Mesangial cell (primary cell): ENCODE measurements around the genes PTMS, P3H3, LPCAT3 and CLSTN3.

GRCh38 chr12:6765982-6766796 is at the start of gene PTMS:
Gene PTMS, plus strand, starts transcription at chr12:6766363.
- RAMPAGE, long total RNA: no peak

GRCh38 chr12:6778645-6779500 is 6.6 kb downstream of the LAG3 start:
- RAMPAGE, long total RNA: no peak

- RAMPAGE, long total RNA: no peak
Observed at GRCh38 chr12:6818835-6819575, 2.6 kb upstream of the GPR162 start.

DNA sequence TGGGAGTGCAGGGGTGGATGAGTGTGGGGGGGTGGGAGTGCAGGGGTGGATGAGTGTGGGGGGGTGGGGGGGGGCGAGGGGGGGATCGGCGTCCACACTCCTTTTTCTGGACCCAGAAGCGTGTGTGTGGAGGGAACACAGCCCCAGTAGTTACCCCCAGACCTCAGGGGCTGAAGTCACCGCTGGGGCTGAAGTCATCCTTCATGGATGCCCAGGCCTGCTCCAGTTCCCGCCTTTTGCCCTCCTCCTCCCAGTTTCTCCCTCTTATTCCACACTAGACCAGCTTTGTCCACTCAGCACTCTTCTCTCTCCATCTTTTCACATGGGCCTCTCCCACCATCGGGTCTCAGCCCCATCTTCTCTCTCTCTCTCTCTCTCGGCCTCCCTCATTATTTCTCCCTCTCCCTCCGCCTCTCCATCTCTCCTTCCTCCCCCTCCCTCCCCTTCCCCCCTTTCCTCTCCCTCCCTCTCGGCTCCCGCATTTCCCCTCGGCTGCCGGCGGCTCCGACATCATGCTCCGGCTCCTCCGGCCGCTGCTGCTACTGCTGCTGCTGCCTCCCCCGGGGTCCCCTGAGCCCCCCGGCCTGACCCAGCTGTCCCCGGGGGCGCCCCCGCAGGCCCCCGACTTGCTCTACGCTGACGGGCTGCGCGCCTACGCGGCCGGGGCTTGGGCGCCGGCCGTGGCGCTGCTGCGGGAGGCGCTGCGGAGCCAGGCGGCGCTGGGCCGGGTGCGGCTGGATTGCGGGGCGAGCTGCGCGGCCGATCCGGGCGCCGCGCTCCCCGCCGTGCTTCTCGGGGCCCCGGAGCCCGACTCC is at the start of gene P3H3:
P3H3 (plus strand) TSS at position 479 of the 815 bp plus-strand sequence.
- RAMPAGE, long total RNA: no peak

- RAMPAGE, long total RNA: no peak
Observed at GRCh38 chr12:6866686-6867004, 686 bp upstream of the TPI1 start.

- RAMPAGE, long total RNA: no peak
Observed at GRCh38 chr12:6938647-6939562, 4.9 kb upstream of the C12orf57 start.

DNA sequence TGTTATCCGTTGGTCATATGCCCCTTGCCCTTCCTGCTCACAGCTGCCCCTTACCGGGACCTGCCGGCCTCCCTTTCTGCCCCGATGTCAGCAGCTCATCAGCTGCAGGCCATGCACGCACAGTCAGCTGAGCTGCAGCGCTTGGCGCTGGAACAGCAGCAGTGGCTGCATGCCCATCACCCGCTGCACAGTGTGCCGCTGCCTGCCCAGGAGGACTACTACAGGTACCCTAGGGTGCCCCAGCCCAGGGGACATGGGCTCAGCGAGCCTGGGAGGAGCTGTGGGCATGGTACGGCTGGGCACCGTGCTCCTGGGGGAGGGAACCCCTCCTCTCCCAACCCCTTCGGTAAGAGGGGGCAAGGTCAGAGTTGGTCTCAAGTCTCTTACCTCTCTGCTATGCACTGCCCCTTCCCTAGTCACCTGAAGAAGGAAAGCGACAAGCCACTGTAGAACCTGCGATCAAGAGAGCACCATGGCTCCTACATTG is 2.4 kb upstream of the C12orf57 start:
- RAMPAGE, long total RNA: no peak

- RAMPAGE, long total RNA: no peak
Observed at GRCh38 chr12:6952620-6953047, 1.5 kb downstream of the PTPN6 start.

GRCh38 chr12:6955874-6956799 is 5.0 kb downstream of the PTPN6 start:
- RAMPAGE, long total RNA: no peak

DNA sequence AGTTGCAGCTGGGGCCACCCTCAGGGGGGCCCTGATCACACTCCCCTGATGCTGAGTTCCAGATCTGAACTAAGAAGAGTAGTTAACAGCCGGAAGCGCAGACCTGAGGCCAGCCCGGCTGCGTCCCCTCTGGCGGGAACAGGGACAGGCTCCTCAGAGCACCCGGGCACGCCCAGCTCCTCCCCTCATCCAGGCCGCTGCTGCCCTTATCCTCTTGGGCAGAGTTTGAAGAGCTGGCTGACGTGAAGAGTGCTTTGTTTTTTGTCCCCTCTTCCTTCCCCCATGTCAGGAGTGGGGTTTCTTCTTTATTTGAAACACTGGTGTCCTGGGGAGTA is 8.7 kb downstream of the PHB2 start:
- RAMPAGE, long total RNA: no peak

- RAMPAGE, long total RNA: start-site peak on the minus strand at chr12:7018476-7018515, 282 reads
Observed at GRCh38 chr12:7017753-7018897, at the start of gene LPCAT3. Gene LPCAT3, minus strand, starts transcription at chr12:7018476.

GRCh38 chr12:7129580-7130563 is at the start of gene CLSTN3:
Gene CLSTN3, plus strand, starts transcription at chr12:7130371.
- RAMPAGE, long total RNA: no peak

- RAMPAGE, long total RNA: no peak
Observed at GRCh38 chr12:7135062-7135625, 5.0 kb downstream of the CLSTN3 start.

GRCh38 chr12:7492644-7493449 is 10.7 kb downstream of the CD163 start:
- RAMPAGE, long total RNA: no peak

GRCh38 chr12:7542741-7543383 is 39.3 kb upstream of the CD163 start:
- RAMPAGE, long total RNA: no peak

DNA sequence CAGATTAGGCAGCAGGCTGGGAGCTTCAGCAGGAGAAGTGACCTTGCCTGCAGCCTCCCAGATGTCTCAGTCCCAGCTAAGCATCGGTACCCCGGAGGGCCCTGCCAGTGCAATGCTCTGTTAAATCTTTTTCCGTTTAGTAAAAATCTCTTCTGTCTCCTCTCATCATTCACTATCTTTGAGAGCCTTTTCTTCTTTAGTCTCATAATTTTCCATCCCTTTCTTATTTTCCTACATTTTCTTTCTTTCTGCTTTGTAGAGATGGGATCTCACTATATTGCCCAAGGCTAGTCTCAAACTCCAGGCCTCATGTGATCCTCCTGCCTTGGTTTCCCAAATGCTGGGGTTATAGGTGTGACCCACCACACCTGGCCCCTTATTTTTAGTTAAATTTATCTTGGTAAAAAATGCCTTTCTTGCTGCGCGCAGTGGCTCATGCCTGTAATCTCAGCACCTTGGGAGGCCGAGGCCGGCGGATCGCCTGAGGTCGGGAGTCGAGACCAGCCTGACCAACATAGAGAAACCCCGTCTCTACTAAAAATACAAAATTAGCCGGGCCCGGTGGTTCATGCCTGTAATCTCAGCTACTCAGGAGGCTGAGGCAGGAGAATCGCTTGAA is 1.1 kb downstream of the SLC2A3 start:
- RAMPAGE, long total RNA: no peak

DNA sequence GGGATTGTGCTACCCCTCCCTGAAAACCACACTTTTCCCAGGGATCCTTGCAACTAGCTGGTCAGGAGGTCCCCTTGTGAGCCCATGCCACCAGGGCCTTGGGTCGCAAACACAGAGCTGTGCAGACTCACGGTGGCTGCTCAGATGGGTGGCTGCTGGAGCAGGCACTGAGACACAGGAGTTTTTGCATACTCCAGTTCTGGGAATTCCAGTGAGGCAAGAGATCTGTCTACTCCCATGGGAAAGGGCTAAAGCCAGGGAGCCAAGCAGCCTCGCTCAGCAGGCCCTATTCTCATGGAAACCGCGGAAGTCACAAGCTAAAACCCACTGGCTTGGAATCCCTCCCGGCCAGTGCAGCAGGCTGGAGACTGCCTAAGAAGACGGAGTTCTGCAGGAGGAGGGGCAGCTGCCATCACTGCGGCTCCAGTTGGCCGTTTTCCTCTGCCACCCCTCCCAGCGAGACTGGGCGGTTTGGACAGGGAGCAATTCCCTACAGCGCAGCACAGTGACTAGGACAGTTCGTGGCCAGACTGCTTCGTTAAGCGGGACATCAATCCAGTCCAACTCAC is 10.9 kb upstream of the ZNF705A start:
- RAMPAGE, long total RNA: no peak

DNA sequence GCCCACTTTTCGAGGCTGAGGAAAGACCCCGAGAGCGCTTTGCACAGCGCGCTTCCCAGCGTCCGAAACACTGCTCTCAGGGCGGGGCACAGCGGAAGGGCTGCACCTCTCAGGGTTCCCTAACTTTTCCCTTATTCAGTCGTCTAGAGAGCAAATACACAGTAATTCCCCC is 6.2 kb downstream of the FAM90A1 start:
- RAMPAGE, long total RNA: no peak

DNA sequence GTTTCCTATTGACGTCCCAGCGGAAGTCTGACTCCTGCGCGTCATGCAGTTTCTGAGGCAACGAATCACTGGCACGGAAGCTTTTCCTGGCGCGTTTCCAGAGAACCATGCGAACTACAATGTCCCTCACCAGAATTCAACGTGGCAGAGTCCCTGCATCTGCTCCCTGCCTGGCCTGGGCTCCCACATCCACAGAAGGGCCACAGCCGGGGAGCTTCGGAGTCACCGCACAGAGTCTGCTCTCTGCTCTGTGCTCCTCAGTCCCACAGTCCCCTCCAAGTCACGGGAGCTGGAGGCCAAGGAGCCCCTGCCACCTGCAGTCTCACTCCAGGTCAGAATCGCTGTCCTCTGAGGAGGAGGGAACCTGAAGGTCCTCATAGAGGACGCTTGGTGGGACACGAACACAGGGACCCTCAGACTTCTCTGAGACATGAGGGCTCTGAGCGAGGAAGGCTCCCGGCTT is 5.9 kb downstream of the FAM90A1 start:
- RAMPAGE, long total RNA: no peak

DNA sequence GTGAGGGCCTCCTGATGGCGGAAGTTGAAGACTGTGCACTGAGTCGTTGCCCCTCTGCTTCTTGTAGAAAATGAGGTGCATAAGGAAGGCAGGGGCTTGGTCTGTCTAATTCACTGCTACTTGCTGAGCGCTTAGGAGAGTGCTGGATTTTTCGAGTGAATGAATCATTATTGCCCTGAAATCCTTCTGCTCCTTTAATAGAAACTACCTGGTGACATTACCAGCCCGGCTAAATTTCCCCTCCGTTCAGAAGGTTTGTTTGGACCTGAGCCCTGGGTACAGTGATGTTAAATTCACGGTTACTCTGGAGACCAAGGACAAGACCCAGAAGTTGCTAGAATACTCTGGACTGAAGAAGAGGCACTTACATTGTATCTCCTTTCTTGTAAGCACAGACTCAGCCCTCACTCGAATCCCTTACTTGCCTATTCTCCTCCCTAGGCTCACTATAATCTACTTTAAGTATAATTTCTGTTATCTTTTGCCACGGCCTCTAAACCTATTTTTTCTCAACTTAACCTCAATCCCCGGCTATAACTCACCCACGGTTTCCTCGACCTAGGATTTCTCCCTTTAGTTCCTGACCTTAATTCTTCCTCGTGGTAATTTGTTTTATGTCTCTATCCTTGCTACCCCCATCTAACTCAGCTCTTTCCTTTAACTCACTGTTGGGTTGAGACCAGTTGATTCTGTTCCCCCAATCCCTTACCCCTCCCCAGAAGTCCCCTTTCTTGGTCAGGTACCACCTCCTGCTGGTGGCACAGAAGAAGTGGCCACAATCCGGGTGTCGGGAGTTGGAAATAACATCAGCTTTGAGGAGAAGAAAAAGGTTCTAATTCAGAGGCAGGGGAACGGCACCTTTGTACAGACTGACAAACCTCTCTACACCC is 805 bp downstream of the A2ML1 start:
- RAMPAGE, long total RNA: no peak